Epithelial cell of esophagus (primary cell): ENCODE measurements around the genes METTL21C and EFNB2.

GRCh38 chr13:102392410-102393393, 204.1 kb upstream of the TPP2 start:
- RRBS, result no CpG with 5 or more reads among the region's 8 CpGs

DNA sequence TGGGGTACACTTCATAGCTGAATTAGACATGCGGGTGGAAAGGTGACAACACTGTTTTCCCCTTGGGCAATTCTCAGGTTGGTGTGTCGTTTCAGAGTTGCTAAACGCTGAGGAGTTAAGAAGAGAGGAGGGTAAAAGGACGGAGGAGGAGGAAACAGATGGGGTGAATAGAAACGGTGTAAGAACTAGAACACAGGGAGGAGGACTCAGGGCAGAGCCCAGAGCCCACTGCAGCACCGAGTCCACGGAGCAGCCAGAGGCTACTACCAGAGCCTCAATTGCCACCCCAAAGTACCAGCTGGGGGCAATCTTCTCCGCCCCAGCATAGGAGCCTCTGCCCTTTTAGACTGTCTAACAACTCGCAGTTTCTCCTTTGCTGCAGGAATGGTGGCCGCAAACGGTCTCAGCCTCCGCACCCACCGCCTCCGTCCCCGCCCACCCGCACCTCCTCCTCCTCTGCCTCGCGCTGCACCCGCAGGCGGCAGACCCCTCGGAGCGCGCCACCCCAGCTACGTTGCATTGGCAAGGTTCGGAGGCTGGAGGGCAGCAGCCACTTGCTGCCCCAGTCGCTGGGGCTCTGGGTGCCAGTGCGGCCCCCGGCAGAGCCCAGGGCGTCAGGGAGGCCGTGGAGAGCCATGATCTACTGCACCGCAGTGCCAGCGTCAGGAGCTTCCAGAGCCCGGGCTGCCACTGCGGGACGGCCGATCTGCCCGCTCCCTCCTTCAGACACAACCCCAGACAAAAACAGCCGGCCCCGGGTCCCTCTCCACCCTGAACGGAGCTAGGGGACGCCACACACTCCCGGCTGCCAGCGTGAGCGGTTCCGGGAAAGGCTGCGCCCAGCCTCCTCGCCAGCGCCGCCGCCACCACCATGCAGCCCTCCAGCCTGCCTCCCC, 196.9 kb upstream of the TPP2 start:
- RRBS, result 2% methylated on average over 15 of the region's 50 CpGs

DNA sequence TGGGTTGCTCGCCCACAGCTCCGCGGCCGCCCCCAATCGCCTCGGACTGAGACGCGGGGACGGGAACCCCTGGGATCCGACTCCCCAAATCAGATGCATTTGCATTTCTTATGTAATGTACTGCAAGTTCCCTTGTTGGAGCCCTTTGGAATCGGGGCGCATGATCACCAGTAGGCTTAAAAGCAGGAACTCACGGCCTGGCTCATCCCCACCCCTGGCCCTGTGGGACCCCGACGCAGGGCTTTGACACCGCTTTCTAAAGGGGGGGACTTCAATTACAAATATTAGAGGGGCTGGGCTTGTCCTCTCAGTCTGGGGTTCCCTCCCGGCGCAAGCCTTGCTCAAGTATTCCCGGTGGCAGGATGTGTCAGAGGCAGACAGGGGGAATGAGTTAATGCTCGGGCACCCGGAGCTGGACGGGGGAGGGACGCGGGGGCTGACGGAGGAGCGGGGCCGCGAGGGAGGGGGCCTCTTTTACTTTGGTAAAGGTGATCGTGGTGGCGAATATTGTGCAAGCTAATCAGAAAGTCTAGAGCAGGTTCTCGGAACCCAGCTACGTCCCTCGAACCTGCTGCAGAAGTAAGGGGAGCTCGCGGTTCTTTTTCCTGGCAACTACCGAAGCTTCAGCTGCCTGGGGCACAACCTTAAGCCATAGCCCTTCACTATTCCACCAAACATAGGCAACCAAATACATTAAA, 196.1 kb upstream of the TPP2 start:
- RRBS, result 23% methylated on average over 3 of the region's 36 CpGs

DNA sequence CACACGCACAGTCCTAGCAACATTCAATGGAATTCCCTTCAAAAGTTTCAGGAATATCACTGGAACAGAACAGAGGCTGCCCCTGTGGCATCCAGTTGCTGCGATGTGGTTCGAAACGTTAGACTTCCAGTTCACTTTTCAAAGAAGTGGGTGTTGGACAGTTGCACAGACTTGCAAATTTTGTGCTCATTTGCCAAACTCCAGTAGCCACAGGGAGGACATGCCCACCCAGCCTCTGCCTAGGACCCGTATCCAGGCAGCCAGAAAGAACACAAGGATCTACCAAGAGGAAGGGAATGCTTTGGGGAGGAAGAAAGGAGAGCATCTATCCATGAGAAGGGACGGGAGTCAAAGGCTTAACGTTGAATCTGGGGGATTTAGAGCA, at the start of gene METTL21C:
Gene METTL21C (minus strand): TSS at position 120 of the 385 bp plus-strand sequence.
- RRBS, result no CpG with 5 or more reads among the region's 7 CpGs

DNA sequence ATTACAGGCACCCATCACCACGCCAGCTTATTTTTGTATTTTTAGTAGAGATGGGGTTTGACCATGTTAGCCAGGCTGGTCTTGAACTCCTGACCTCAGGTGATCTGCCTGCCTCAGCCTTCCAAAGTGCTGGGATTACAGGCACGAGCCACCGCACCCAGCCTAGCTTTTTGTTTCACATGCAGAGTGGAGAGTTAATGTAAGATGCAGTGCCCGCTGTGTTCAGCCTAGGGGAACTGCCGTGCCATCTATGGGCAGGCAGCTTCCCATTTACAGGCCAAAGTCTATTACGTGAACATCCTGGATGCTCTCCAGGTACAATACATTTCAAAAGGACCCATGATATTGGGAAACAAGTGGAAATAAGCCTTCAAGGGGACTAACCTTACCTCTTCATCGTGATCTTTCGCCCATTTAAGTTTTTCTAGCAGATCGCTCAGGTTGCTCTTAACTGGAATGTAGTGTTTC, 10.1 kb downstream of the POGLUT2 start:
- RRBS, result no CpG with 5 or more reads among the region's 9 CpGs

GRCh38 chr13:102854548-102855052, 8.8 kb downstream of the ERCC5 start:
- RRBS, result no CpG with 5 or more reads among the region's 7 CpGs

DNA sequence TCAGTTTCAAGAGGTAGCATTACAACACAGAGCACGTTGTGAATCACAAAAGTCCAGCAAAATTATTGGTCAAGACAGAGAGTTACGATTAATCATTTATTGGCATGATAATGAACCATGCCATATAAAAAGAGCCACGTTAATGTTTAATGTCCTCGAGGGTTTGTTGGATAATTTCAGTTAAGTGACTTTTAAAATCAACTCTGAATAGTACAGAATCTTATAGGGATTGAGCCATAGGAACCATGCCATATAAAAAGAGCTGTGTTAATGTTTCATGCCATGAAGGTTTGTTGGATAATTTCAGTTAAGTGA, 183 bp upstream of the SLC10A2 start:
- RRBS, result no CpG with 5 or more reads among the region's 4 CpGs

- RRBS, result no CpG with 5 or more reads among the region's 2 CpGs
Measured at GRCh38 chr13:103731076-103731350, 664.8 kb upstream of the SLC10A2 start.

DNA sequence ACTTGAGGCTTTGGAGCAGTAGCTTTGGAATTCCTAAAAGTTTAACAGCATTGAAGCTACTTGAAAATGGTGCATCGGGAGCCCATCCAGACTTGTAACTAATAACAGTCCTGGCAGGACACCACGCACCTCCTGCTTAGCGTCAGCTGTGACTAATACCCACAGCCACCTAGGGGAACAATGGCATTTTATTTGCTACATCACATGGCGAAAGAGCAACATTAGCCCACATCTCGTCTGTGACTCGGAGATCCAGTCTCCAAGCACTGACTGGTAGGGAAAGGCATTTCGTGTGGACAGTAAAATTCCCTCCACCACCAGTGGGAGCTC, 894.4 kb upstream of the DAOA start:
- RRBS, result no CpG with 5 or more reads among the region's 7 CpGs

GRCh38 chr13:105224642-105225189, 241.1 kb upstream of the DAOA start:
- RRBS, result no CpG with 5 or more reads among the region's 14 CpGs

GRCh38 chr13:106087250-106087536, 448.3 kb downstream of the EFNB2 start:
- RRBS, result no CpG with 5 or more reads among the region's 6 CpGs

DNA sequence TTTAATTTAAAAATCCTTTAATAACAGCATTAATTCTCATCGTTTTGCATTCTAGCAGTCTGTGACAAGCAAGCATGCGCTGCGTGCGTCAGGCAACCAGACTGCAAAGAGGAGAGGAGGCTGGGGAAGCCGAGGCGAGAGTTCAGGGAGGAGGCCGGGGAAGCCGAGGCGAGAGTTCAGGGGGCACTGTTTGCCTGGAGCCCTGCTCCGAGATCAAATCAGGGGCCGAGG, 435.7 kb downstream of the EFNB2 start:
- RRBS, result no CpG with 5 or more reads among the region's 11 CpGs

DNA sequence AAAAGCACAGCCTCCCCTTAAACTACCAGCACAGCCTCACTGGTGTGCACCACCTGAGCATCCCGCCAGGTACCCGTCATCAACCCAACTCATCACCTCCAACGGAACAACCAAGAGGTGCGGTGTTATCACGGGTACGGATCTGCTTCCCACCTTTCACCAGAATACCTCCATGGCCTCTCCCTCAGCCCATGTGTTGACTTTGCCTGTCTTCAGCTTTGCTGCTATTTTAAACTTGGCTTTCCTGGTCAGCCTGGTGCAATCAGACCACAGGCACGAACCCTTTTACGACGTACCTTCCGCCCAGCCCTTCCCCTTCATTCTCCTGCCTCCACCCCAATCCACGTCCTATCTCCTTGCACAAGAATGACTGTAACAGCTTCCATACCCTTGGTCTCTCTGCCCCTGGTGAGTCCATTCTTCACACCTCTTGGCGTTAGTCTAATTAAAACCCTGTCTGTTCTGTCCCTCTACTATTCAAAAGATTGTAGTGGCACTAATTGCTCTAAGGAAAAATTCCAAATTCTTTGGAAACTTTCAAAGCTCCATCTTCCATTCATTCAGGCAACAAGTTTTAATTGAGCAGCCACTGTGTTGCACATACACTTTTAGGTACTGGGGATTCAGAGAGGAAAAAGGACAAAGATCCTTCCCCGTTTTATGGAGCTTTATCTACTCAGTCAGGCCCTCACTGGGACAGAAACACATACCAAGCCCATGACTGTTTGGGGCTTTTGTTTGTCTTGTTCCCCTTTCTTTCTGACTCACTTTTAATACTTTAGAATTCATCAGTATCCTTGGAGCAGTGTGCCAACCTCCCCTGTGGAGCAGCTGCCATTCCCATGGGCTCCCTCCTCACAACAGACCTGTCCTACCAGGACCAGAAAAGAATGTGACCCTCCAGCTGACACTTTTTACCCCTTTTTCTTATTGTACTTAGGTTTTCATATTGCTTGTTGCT, 431.5 kb downstream of the EFNB2 start:
- RRBS, result no CpG with 5 or more reads among the region's 13 CpGs

DNA sequence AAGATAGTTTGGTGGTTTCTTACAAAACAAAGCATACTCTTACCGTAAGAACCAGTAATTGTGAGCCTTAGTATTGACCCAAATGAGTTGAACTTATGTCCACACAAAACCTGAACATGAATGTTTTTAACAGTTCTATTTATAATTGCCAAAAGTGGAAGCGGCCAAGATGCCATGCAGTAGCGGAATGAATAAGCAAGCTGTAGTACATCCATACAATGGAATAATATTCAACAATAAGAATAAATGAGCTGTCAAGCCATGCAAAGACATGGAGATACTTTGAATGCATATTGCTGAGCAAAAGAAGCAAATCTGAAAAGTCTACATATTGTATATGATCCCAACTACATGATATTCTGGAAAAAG, 183.0 kb downstream of the EFNB2 start:
- RRBS, result no CpG with 5 or more reads among the region's 3 CpGs

DNA sequence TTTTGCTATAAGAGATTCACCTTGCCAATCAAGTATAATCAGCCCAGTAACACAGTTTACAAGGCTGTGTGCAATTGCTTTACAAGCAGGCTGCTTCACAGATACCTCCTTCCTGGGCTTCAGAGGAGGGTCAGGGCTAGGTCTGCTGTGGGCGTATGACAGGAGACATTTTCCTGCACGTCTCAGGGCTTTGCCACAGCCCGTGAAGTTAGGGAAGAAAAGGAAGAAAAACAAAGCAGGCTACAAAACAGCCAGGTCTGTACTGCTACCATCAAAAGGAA, 12.6 kb downstream of the EFNB2 start:
- RRBS, result no CpG with 5 or more reads among the region's 3 CpGs

GRCh38 chr13:106531957-106532655, 3.4 kb downstream of the EFNB2 start:
- RRBS, result no CpG with 5 or more reads among the region's 12 CpGs

GRCh38 chr13:106535323-106536276, at the start of gene EFNB2:
TSS of gene EFNB2 (minus strand) at chr13:106535662.
- RRBS, result 2% methylated on average over 46 of the region's 146 CpGs

DNA sequence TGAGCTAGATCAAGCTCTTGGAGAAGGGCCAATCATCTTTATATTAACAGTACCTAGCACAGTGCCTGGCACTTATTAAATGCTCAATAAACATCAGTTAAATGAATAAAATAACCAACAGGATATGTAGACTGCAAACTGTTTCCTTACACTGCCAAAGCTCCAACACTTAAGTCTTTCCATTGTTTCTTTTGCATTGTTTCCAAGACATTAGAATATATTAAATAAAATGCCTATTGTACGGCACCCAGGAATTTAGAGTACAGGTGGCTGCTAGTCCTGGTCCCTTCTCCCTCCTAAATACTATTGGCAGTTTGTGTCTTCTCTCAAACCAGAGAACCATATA, 2.5 kb downstream of the ARGLU1 start:
- RRBS, result no CpG with 5 or more reads among the region's 1 CpG

GRCh38 chr13:106690709-106691222, 122.8 kb upstream of the ARGLU1 start:
- RRBS, result no CpG with 5 or more reads among the region's 8 CpGs

DNA sequence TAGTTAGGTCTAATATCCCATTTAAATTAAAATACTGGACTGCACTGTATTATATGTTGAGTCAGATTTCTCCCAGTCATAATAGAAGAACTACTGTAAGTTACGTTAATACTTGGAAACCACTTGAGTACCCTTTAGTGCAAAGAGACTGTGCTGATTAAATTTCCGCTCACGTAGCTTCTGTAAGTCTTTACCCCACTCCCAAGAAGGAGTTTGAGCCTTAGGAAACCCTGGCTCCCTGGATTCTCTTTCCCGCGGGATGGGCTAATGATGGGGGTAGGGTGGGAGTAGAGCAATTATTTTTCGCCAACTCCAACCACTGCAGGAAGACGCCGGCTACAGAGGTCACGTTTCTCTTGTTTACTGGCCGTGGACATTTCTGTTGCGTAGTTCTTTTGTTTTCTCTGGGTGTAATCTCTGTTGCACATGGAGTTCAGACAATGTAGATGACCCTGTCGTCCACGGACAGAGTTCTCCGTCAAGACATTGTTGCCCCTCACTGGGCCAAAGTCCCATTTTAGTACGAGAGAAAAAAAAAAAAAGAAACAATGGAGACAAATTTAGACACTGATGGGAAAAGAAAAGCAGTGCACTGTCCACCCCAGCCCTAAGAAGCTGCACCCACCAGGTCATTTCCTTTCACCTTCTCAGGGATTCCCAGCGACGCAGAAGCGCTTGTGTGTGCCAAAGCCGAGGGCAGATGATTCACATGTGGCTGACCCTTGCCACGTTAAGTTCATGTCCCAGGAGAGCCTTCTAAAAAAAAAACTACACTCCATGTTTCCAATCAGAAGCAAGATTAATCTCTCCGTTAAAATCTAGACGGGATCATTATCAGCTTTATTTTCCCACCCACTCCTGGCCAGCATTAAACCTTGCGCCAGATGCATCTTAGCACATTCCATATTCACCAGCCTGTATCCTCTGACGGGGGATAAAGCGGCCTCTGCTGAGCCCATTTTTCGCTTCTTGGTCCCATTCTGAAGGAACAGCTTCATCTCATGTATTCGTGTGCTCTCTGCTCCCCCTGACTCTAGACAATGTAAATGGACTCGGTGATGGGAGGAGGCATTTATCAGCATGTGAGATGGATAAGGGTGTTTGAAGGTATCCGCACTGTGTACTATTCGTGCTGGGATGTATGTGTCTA, 134.0 kb upstream of the ARGLU1 start:
- RRBS, result no CpG with 5 or more reads among the region's 30 CpGs